SK-N-SH (cell line): ENCODE data around the gene FBLN7.

DNA sequence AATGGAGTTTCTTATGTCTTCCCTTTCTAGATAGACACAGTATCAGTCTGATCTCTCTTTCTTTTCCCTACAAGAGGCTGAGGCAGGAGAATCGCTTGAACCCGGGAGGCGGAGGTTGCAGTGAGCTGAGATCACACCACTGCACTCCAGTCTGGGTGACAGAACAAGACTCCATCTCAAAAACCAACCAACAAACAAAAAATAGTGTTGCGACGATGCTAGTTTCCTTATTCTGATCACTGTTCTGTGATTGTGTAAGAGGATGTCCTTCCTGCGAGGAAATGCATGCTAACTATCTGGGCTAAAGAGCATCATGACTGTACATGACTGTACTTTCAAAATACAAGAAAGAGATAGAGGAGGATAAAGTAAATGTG is 23.6 kb downstream of the SOWAHC start:
- RRBS = no CpG with 5 or more reads among the region's 6 CpGs
CAGE:
- cytosol, long polyA plus RNA = no peak
- long polyA plus RNA = no peak
- nucleus, long polyA plus RNA = no peak

- RRBS = no CpG with 5 or more reads among the region's 7 CpGs
CAGE:
- cytosol, long polyA plus RNA = no peak
- long polyA plus RNA = no peak
- nucleus, long polyA plus RNA = no peak
Measured at GRCh38 chr2:109699630-109700050, 85.5 kb downstream of the SOWAHC start.

DNA sequence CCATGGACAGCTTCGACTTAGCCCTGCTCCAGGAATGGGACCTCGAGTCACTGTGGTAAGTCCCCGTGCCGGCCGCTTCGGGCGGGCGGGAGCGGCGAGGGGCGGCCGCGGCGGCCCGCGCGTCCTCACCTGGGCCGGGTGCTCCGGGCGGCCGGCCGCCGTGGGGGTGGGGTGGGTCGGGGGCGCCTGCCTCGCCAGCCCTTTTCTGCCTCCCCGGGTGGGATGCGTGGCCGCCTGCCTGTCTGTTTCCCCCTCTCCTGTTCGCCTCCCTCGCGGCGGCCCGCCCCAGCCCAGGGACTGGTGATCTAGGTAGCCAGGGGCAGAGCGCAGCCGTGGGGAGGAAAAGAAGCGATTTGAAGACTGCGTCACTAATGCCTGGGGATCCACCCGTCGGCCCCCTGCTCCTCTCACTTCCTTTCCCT is 33.4 kb upstream of the RGPD5 start:
- RRBS = no CpG with 5 or more reads among the region's 40 CpGs
CAGE:
- cytosol, long polyA plus RNA = no peak
- long polyA plus RNA = no peak
- nucleus, long polyA plus RNA = no peak

DNA sequence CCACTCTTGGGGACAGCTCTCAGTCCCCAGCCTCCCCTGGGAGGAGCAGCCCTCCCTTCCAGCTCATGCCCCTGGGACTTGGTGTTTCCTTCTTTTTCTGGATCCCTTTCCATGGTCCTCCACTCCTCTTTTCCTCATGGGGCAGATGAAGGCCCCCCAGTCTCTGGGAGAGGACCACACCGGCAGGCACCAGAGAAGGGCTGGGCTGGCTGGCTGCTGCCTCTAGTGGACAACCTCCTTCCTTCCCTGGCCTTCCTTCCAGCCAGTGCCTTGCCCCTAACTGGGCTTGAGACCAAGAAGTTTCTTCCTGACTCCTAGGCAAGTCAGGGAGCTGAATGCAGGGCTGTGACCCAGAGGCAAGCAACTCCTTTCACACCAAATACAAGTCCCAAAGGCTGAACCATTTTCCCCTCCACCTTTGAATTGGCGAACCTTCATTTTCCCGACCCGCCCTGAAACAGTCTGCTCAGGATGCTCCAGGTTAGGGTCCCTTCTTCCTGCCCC is 770 bp upstream of the MALL start:
- RRBS = no CpG with 5 or more reads among the region's 4 CpGs
CAGE:
- cytosol, long polyA plus RNA = no peak
- long polyA plus RNA = no peak
- nucleus, long polyA plus RNA = no peak

GRCh38 chr2:110155806-110156407 is 40.3 kb upstream of the MALL start:
- RRBS = no CpG with 5 or more reads among the region's 4 CpGs
CAGE:
- cytosol, long polyA plus RNA = no peak
- long polyA plus RNA = no peak
- nucleus, long polyA plus RNA = no peak

DNA sequence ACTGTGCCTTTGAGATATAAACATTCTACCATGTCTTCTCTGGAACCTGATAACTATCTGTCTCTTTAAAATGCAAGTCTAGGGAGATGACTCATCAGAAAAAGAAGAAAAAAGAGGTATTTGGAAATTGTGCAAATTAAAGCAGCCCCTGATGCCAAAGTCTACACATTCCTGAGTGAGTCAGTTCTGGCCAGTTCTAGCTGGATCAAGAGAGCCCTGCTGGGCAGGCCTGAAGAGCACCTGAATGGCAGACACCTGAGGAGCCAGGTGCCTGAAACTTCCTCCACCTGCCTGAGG is 101.1 kb downstream of the LIMS4 start:
CAGE:
- cytosol, long polyA plus RNA = no peak
- long polyA plus RNA = no peak
- nucleus, long polyA plus RNA = no peak

GRCh38 chr2:111127123-111127688 is 6.5 kb downstream of the BCL2L11 start:
- RRBS = no CpG with 5 or more reads among the region's 3 CpGs
CAGE:
- cytosol, long polyA plus RNA = no peak
- long polyA plus RNA = no peak
- nucleus, long polyA plus RNA = no peak

GRCh38 chr2:111201061-111201665 is 80.4 kb downstream of the BCL2L11 start:
- RRBS = no CpG with 5 or more reads among the region's 6 CpGs
CAGE:
- cytosol, long polyA plus RNA = no peak
- long polyA plus RNA = no peak
- nucleus, long polyA plus RNA = no peak

DNA sequence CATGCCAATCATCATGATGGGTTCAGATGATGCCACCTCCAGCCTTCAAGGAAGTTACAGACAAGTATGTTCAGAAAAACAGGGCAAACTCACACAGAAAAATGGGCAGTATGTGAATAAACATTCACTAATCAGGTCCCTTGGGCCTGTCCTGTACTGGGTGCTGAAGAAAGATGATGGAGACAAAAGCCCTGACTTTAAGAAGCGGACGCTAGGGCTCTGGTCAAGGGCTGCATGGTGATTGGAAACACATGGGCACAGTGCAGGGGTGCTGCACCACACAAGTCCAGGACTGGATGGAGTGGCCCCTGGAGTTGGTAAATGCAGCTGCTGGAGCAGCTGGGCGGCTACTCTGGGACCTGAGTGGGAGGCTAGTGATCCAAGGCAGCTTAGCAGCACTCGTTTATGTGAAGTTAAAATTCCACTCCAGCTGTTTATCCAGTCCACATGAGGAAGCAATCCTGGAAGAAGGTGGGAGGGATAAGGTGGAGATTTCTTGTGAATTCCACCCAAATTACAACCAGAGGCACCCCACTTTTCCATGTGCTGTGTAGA is 24.8 kb downstream of the MERTK start:
- RRBS = no CpG with 5 or more reads among the region's 4 CpGs
CAGE:
- cytosol, long polyA plus RNA = no peak
- long polyA plus RNA = no peak
- nucleus, long polyA plus RNA = no peak

DNA sequence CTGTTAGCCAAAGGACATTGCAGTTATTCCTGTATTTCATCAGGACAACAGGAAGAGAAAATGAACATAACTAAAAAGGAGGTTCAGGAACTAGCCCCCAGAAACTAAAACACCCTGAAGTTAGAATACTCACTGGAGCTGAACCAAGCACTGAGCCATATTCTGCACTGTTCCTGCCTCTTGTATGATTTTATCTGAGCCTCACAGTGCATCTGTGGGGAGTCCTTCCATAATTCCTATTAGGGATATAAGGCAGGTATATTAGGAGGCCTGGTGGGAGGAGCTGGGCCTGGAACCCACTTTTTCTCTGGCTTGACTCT is 48.8 kb upstream of the TMEM87B start:
CAGE:
- cytosol, long polyA plus RNA = no peak
- long polyA plus RNA = no peak
- nucleus, long polyA plus RNA = no peak

DNA sequence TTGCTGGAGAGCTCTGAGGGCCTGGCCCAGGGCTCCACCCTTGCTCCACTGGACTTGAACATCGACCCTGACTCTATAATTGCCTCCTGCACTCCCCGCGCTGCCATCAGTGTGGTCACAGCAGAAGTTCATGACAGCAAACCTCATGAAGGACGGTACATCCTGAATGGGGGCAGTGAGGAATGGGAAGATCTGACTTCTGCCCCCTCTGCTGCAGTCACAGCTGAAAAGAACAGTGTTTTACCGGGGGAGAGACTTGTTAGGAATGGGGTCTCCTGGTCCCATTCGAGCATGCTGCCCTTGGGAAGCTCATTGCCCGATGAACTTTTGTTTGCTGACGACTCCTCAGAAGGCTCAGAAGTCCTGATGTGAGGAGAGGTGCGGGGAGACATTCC is 26.6 kb upstream of the TMEM87B start:
- RRBS = no CpG with 5 or more reads among the region's 9 CpGs
CAGE:
- cytosol, long polyA plus RNA = no peak
- long polyA plus RNA = no peak
- nucleus, long polyA plus RNA = no peak

DNA sequence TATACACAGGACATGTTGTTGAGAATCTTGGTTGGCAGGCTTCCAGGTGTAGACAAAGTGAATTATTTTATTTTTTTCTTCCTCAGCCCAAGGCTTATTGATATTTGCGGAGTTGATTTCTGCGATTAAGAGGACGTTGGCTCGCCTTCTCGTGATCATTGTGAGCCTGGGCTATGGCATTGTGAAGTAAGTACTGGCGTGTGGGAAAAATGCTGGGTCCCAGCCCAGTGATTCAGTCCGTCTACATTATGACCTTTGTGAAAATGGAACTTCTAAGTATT is 30.8 kb downstream of the TMEM87B start:
- RRBS = no CpG with 5 or more reads among the region's 7 CpGs
CAGE:
- cytosol, long polyA plus RNA = no peak
- long polyA plus RNA = no peak
- nucleus, long polyA plus RNA = no peak

- RRBS = 2% methylated on average over 23 of the region's 100 CpGs
CAGE:
- cytosol, long polyA plus RNA = no peak
- long polyA plus RNA = no peak
- nucleus, long polyA plus RNA = no peak
Measured at GRCh38 chr2:112138226-112139354, at the start of gene FBLN7. TSS of gene FBLN7 (plus strand) at chr2:112138385.

DNA sequence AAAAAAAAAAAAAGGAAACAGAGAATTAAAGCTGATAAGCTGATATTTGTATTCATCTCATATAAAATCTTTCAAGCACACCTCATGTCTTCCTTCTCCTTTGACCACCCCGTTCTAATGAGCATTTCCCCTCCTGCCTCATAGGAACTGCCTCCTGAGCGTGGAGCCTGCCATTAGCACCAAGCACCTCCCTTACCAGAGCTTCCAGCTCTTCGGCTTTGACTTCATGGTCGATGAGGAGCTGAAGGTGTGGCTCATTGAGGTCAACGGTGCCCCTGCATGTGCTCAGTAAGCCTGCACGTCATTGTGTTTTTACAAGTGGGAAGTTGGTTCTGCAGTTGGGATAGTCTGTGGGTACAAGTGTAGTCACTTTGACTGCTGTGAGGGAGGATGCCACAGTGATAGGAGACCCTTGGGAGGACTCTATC is 22.1 kb upstream of the POLR1B start:
- RRBS = no CpG with 5 or more reads among the region's 6 CpGs
CAGE:
- cytosol, long polyA plus RNA = no peak
- long polyA plus RNA = no peak
- nucleus, long polyA plus RNA = no peak

DNA sequence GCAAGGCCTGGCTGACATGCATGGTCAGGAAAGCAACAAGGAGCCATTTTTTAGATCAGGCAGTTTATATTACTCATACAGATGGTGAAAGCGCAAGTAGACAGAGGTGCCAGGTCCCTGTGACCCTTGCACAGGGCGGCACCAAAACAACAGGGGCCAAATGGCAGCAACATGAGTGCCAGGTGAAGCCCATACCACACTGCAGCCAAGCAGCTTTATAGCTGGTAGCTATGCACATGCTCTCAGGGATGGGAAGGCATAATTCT is 22.2 kb downstream of the CHCHD5 start:
- RRBS = no CpG with 5 or more reads among the region's 2 CpGs
CAGE:
- cytosol, long polyA plus RNA = no peak
- long polyA plus RNA = no peak
- nucleus, long polyA plus RNA = no peak

GRCh38 chr2:112649125-112649985 is 3.6 kb downstream of the SLC20A1 start:
- RRBS = no CpG with 5 or more reads among the region's 5 CpGs
CAGE:
- cytosol, long polyA plus RNA = no peak
- long polyA plus RNA = no peak
- nucleus, long polyA plus RNA = no peak

GRCh38 chr2:112706216-112706550 is 14.6 kb upstream of the NT5DC4 start:
- RRBS = no CpG with 5 or more reads among the region's 3 CpGs
CAGE:
- cytosol, long polyA plus RNA = no peak
- long polyA plus RNA = no peak
- nucleus, long polyA plus RNA = no peak

DNA sequence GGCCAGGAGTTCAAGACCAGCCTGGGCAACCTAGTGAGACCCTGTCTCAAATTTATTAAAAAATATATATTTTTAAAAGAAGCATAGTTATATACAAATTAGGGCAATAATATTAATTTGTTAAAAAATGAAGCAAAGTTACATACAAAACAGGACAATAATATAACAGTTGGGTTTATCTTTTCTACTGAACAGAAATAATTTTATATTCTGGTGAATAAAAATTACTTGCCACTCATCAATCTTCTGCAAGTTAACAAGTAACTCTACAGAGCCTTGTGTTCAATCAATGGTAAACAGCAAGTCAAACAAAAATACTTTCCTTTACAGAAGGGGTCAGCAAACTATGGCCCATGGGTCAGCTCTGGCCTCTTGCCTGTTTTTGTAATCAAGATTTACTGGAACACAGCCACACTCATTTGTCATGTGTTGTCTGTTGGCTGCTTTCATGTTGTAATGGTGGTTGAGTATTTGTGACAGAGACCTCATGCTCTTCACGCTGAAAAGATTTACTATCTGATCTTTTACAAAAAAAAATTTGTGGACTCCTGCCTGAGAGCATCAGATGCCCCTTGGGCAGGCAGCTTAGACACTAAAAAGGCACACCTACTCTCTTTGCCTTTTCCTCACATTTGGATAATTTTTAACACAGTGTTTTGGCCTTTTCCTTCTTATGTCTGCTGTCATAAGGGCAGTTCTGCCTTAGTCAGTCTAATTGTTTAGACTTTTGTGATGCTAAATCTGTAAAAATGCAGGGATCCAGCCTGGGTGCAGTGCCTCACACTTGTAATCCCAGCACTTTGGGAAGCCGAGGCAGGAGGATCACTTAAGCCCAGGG is 18.5 kb downstream of the IL1B start:
- RRBS = no CpG with 5 or more reads among the region's 2 CpGs
CAGE:
- cytosol, long polyA plus RNA = no peak
- long polyA plus RNA = no peak
- nucleus, long polyA plus RNA = no peak

DNA sequence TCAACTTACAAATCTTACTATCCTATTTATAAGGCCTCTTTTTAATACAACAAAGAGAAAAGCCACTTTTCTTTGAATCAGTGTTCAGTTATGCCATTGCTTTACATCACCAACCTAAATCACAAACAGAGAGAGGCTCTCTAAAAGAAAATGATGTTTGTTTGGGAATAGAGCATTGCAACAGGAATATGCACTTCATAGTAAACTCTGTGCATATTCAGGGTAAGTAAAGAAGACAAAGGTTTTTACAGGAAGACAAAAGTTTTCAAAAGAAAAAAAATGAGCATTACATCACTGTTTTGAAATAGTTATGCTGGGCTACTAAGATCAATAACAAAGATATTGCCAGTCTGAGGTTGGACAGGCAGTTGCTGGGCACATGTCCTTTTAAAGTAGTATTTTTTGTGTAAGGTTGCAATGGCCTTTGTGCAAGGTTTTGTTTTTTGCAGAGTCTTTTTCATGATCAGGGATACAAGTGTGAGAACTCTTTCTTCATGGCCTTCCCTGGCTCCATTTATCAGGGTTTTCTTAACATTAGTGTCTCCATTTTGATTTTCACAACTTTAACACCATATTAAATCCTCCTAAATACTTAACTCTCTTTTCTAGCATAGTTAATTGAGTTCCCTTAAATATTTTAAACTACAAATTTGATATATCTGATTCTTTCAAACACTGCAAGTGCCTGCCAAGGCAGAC is 16.2 kb downstream of the IL1B start:
CAGE:
- cytosol, long polyA plus RNA = no peak
- long polyA plus RNA = no peak
- nucleus, long polyA plus RNA = no peak

DNA sequence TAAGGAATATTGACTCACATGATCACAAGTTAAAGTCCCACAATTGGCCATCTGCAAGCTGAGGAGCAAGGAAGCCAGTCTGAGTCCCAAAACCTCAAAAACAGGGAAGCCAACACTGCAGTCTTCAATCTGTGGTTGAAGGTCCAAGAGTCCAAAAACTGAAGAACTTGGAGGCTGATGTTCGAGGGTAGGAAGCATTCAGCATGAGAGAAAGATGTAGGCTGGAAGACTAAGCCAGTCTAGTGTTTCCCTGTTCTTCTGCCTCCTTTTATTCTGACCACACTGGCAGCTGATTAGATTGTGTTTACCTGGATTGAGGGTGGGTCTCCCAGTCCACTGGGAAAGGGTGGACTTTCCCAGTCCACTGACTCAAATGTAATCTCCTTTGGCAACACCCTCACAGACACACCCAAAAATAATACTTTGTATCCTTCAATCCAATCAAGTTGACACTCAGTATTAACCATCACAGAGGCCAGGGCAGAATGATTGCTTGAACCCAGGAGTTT is 27.5 kb upstream of the IL1B start:
- RRBS = no CpG with 5 or more reads among the region's 1 CpG
CAGE:
- cytosol, long polyA plus RNA = no peak
- long polyA plus RNA = no peak
- nucleus, long polyA plus RNA = no peak